ENCODE measurements around a stretch of chr11.

GRCh38 chr11:112227657-112229078, 1.9 kb downstream of the PTS start:
- RAMPAGE, total RNA: no peak

DNA sequence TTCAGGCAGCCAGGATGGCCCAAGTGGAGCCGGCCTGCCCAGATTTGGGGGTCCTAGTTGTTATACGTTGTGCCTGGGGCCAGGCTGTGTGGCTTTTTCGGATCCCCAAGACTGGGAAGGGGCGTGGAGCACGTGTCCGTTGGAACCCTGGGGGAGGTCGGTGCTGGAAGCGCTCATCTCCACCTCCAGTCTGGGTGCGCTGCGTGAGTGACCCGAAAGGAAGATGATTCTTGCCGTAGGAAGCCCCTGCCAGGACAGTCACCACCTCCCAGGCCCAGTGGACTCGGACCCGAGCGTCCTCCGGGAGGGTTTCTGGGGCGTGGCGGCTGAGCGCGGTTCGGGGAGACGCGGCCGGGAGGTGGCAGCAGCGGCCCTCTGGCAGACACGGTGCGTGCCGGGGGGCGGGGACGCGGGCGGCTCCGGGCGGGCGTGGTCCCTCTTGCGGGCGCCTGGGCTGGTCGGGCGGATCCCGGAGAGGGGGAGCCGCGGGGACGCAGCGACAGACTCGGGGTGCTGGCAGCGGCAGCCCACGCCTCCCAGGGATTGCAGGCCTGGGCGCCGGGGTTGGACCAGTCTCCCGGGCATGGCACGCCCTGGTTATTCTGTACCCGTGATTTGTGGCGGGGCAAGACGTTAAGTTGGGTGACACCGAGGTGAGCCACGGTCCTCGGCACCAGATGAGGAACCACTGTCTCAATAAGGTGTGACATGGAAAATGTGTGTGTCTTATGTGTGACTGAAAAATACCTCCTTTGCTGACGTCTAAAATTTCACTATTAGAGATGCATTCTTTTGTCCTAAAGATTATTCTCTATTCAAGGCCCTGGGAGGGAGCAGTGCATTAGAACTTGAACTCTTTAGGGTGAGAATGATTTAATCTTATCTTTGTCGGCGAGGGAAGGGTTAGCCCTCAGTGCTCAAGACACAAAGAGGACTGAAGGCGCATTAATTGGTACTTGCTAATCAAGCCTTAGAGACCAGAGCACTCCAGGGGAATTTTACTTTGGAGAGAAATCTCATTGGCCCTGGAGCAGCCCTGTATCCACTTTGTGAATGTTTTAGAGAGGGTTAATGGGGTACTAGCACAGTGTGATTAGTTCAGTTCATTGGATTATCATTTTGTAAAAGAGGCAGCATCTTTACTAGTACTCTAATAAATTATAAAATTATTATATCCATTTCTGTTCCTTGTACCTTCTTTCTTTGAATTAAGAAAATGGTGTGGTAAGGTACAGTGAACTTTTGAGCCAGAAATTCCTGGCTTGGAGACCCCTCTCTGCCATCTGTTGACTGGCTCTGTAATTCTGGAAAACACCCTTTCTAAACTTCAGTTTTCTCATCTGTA, 29.6 kb upstream of the PLET1 start:
- RAMPAGE, total RNA: no peak

DNA sequence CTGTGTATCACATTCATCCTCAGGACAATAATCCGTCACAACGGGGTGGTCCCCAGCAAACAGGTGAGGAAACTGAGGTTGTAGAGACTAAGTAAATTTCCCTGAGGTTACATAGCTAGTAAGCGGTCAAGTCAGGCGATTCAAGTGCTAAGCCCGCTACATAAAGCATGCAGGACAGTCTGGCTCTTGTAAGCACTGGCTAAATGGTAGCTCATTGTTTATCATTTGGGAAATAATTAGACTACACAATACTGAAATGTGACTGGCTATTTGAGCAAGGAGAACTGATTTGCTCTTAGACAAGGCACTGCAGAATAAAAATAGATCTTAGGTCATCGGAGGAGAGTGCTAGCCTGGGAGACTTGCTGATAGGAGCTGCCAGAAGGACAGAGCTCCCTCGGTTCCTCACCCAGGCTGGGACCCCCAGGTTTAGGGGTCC, 184.5 kb upstream of the NCAM1 start:
- RAMPAGE, total RNA: no peak

- RAMPAGE, total RNA: no peak
Measured at GRCh38 chr11:113091009-113091692, 129.9 kb downstream of the NCAM1 start.

- RAMPAGE, total RNA: no peak
Measured at GRCh38 chr11:113204238-113204480, 110.2 kb upstream of the TTC12 start.

GRCh38 chr11:113475509-113475905, 309 bp upstream of the DRD2 start:
- RAMPAGE, total RNA: no peak

DNA sequence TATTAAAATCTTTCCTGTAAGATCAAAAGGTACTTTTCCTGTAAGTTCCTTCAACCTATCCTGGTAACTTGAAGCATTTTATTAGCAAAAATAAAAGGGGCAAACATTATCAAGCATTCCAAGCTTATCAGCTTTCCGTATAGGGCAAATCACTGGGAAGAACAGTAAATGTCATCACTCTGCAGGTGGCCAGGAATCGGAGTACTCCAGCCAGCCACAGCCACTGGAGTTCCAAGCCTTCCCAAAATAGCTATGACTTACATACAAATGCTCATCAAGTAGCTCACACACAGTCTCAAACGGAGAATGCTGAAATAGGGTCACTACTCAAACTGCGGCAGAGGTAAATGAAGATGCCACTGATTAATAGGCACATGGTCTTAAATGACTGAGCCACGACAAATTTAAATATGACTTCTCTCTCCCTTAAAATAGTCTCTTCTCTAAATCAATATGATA, 2.2 kb downstream of the USP28 start:
- RAMPAGE, total RNA: no peak

DNA sequence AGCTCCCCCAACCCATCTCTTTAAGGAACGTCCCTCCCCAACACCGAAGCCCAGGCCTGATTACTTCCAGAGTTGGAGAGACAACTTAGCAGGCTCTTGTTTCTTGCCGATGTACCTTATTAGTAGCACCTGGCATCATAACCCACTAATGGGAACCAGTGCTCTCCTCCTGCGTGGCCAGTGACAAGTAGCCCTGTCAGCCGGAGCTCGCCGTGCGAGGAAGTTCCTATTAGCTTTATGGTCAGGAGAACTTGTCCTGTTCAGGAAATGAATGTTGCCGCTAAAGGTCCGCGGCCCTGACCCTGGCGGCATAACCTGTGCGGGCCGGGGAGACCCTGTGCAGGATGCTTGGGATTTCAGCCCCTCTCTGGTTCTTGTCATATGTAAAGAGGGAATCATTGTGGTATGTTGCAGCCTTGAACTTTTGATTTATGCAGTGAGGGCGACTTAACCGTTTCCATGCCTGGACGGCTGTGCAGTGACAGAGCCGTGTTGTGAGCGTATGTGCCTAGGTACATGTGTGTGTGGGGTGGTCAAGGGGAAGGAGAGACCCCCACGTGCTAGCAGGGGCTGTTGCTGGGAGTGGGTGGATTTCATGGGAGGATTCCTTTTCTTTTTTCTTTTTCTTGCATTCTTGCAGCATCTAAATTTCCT, 15.1 kb downstream of the ZBTB16 start:
- RAMPAGE, total RNA: no peak

DNA sequence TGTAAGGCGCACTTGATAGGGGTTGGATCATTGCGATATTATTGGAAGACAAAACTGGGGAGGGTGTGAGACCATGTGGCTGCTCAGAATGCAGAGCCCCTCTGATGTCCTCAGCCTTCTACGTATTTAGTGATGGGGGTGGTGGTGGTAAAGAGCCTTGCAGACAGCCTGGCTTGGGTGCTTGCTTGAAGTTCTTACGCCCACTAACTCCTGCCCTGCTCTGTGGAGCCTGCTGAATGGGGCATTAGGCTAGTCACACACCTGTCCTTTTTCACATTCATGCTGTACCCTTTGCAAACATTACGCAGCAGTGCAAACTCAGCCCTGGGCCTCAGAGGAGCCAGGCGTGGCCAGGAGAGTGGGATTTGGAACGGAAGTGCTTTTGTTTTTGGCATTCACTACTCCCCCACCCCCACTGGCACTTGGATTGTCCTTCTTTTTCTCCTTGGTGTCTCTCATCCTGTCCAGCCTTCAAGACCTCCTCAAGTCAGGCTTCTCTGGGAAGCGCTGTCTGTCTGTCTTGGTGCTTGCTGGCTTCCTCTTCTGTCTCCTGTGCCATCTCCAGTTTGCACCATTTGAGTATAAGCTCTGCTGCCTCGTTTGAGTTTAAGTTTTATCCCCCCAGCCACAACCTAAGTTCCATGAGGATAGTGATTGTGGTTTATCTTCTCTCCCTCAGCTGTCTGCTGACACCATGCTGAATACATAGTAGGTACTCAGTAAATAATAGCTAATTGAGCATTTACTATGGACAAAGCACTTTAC, 26.5 kb downstream of the ZBTB16 start:
- RAMPAGE, total RNA: no peak

- RAMPAGE, total RNA: no peak
Measured at GRCh38 chr11:114086714-114087217, 27.3 kb downstream of the ZBTB16 start.

GRCh38 chr11:114133886-114134343, 74.4 kb downstream of the ZBTB16 start:
- RAMPAGE, total RNA: no peak

DNA sequence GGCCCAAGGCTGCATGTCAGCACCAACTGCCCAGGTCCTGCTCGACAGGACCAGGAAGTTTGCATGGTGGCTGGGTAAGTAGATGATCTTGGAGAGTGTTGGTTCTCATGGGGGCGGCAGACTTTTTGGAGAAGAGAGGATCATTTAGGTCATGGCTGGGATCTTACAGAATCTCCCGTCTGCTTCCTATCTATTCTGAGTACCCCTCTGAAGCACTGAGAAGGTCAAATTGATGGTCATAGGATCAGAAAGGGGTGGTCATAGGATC, 91.3 kb downstream of the ZBTB16 start:
- RAMPAGE, total RNA: no peak

DNA sequence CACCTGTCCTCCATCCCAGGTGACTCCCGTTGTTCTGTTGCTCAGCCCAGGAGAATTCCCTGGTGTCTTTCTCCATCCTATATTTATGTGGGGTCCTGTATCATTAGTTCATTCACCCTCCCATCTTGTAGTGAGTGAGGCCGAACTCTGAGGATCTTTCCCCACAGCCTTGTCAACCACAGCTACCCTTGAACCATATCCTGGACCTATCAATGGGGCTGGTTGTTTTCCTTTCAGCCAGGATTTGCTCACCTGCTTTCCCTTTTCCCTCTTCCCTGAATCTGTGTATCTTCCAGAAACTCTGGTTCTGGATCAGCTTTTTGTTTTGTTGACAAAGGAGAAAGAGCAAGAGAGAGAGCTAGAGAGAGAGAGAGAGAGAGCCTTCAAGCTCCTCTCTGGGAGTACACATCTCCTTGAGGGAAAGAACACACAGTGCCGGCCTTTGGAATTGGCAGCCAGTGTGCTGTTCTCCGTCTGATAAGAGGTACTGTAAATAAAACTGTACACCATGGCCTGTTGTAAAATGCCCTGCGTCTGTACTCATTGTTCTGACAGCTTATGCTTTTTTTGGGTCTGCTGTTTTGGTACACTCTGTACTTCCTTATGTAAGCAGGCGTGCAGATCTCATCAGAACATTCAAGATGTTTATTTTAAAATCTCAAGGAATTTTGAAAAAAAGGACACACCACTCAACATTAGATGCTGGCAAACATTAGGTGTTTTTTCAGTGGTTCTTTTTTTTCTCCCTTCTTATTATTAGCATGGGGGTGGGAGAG, 117.1 kb upstream of the NNMT start:
- RAMPAGE, total RNA: no peak

DNA sequence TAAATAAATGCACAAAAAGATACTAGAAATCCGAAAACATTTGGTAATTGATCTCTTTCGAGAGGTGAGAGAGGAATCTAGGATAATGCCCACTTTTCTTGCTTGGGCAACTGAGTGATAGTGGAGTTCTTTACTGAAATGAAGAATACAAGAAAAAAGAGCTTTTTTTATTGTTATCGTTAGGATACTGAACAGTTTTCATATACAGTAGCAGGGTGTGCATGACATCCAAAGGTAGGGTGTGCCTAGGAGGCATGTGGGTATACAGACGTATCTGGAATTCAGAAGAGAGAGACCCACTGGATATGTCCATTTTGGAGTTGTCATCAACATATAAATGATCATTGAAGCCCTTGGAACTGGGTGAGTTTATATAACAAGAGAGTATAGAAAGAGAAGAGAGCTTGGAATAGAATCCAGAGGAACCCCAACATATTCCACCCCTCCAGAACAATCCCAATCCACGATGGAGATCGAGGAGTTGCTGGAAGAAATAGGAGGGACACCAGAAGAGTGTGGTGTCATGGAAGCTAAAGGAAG, 71.9 kb upstream of the NNMT start:
- RAMPAGE, total RNA: no peak

- RAMPAGE, total RNA: no peak
Measured at GRCh38 chr11:114257050-114257434, 39.2 kb upstream of the NNMT start.

DNA sequence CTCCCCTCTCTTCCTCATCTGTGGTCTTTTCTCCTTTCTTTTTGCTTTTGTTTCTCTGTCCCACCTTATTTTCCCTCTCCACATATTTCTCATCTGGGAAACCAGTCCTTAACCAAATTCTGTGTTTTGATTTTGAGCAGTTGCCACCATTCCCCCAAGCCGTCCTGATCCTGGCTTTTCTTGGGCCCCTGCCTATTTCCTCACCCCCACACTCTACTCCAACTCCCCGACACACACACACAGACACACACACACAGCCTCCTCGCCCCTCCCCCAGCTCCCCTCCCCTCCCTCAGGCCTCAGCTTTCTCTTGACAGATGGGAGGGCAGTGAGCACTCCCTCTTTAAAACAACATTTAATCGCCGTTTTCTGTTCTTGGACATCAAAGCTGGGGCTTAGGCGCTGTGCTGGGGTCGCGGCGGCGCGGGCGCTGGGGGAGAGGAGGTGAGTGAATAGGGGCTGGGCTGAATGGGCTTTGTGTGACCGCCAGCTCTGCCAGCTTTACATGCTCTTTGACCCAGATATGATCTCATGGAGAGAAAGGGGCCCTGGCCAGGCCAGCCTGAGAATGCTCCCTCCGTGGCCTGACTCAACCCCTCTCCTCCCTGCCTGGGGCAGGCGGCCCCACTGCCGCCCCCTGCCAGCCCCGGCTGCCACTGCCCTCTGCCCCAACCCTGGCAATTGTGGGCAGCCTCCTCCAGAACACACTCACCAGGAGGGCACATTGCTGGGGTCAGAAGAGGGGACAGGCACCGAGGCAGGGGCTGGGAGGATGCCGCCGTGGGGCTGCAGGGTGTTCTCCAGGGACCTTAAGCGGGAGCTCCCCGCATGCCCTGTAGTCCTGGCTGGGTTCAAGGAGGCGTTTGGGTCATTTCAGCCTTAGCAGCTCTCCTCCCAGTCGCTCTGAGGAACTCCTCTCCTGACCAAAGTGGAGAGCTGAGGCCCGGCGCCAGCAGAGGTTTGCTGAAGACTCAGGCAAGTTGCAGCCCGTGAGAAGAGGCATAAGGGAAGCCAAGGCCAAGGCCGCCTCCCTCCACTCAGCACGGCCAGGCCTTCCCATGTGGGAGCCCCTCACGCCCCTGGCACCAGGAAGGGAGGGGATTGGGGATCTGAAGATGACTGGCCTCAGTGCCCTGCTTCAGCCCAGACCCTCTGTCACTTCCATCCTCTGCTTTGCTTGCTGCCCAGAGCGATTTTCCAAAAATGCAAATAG, 38.4 kb upstream of the NNMT start:
- RAMPAGE, total RNA: no peak

DNA sequence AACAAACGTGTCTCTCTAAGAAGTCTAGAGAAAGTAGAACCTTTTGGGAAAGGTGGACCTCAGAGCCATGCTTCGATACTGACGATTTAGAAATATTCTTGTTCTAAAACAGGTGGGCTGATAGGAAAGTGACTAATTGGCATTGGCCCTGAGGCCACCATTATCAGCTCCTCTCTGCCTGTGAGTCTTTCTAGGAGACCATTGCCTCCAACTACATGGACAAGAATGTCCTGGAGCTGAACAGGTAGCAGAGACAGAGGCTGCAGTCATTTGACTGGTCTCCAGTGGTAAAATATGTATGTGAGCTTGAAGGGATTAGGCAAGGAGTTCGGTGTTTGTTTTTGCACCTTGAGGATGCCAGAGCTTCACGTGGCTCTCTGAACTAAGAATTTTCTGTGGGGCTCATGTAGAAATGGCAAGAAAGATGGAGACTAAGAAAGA, 22.0 kb upstream of the NNMT start:
- RAMPAGE, total RNA: no peak

DNA sequence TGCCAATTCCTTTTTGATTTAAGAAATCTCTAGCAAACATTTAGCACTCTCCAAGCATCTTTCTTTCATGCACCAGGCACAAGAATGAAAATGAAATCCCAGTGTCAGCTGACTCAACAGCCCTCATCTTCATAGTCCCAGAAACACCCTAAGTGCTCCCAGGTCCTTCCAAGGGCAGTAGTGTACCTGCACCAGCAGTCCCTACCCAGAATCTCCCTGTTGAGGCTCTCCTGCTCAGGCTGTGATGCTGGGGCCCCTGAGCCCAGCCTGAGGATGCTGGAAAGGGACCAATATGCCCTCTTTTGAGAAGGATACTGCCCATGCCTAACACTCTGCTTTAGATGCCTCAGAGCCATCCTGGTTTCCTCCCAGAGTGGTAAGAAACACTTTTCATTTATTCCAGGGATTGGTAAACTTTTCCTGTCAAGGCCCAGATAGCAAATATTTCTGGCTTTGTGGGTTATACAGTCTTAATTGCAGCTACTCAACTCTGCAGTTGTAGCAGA, 17.6 kb downstream of the NNMT start:
- RAMPAGE, total RNA: no peak

DNA sequence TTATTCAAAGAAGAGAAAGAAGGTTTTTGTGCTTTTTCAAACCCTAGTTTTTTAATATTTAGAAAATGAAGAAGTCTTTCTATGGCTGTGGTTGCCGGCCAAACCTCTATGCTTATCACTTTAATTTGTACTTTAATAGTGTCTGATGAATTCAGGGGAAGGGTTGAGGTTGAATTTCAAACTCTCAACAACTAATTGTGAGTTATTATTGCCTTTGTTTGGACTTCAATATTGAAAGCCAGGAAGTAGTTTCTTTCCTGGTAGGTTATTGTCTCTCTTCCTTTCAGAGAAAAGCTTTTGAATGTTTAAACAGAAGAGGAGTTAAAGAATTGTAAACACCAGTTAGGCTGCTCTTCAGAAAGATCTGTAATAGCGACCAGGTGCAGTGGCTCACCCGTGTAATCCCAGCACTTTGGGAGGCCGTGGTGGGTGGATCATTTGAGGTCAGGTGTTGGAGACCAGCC, 22.1 kb downstream of the NNMT start:
- RAMPAGE, total RNA: no peak

DNA sequence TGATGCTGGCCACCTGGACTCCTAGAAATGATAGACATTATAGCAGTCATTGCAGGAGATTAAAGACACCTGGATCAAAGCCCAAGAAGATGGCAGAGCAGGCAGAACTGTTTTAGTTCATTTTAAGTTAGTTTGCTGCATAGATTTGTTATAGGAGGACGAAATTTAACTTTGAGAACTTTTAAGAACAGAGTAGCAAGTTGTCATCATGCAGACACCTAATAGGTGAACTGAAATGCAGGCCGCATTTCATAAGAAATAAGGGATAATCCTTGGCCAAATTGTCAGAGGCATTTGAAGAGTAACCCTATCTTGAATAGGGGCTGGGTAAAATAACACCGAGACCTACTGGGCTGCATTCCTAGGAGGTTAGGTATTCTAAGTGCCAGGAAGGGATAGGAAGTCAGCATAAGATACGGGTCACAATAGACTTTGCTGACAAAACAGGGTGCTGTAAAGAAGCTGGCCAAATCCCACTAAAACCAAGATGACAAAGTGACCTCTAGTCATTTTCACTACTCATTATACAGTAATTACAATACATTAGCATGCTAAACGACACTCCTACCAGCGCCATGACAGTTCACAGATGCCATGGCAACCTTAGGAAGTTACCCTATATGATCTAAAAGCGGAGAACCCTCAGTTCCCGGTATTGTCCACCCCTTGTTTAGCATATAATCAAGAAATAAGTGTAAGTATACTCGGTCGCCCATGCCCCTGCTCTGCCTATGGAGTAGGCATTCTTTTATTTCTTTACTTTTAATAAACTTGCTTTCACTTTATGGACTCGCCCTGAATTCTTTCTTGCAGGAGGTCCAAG, 1.0 kb upstream of the REXO2 start:
- RAMPAGE, total RNA: no peak